ENCODE measurements around a stretch of chr6.

GRCh38 chr6:13014563-13015602 is 298.3 kb downstream of the PHACTR1 start:
- PRO-cap = no peak

DNA sequence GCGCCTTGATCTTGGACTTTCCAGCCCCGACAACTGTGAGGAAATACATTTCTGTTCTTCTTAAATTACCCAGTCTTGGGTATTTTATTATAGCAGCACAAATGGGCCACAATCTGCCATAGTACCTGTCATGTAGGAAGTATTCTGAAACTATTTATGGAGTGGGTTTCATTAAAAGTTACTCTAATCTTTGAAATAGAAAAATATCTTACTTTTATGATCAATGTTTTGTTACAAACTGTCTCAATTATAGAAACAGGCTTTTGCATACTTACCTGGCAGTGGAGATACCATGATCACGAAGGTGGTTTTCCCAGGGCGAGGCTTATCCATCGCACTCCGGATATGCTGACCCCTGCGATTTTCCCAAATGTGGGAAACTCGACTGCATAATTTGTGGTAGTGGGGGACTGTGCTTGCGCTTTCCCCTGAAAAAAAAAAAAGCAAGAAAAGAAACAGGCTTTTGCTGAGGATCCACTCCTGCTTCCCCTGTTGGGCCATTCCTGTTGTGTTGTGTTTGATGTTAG is 114.5 kb downstream of the TBC1D7 start:
- PRO-cap = unidirectional peak, plus-strand start at position 268 of the sequence

DNA sequence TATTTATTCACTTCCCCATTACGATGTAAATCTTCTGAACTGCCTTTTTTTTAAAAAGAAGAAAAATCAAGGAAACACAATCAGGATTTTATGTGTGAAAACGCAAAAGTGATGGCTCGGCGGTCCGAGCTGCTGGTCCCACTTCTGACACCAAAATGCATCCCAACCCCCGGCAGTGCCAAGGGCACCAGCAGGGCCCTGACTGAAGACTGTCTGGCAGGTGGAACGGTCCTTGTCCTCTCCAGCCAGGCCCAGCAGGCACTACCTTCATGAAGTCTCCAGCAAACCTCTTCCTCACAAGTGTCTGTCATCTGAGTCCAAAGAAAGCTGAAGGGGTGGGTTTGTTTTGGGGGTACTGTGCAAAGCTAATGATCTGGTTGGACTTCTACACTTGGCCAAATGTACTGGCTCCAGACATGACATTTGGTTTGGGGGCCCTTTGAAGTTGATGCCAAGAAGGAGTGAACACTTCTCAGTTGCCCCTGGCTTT is 41.1 kb downstream of the TBC1D7 start:
- PRO-cap = no peak

GRCh38 chr6:13354122-13355022 is 26.0 kb upstream of the TBC1D7 start:
- PRO-cap = no peak

- PRO-cap = no peak
Measured at GRCh38 chr6:13363233-13363895, 35.0 kb upstream of the TBC1D7 start.

- PRO-cap = no peak
Measured at GRCh38 chr6:13435232-13435883, 52.0 kb downstream of the GFOD1 start.

DNA sequence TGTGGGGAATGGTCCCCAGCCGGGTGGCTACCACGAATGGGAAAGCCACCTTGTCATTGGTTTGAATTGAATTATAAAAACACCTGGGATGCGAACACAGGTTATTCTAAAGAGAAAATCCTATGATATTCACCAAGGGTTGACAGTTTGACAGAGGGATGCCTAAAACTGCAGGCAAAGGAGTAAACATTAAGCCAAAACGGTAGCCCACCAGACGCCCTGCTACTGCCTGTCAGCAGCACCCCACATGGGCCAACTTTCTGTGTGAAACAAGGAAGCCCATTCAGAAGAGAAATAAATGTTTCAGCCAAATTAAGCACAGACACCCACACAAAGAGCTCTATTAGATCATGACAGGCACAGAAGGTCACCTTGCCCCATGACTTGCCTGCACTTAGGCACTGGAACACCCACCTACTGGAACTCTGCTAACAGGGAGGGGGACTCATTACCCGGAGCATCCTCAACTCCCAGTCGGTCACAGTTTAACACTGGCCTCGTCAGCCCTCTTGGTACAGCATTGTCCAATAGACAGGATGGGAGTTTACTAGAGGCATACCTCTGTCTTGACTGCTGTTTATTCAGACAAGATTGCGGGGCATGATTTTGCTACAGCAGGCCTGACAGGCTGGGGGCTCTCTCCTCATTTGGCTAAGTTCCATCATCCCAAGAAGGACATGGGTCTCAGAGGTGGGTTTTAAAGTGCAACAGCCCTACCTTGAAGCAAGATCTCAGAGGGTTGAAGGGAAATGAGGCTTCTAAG is 31.8 kb downstream of the GFOD1 start:
- PRO-cap = no peak

GRCh38 chr6:13458934-13459340 is 28.5 kb downstream of the GFOD1 start:
- PRO-cap = no peak

DNA sequence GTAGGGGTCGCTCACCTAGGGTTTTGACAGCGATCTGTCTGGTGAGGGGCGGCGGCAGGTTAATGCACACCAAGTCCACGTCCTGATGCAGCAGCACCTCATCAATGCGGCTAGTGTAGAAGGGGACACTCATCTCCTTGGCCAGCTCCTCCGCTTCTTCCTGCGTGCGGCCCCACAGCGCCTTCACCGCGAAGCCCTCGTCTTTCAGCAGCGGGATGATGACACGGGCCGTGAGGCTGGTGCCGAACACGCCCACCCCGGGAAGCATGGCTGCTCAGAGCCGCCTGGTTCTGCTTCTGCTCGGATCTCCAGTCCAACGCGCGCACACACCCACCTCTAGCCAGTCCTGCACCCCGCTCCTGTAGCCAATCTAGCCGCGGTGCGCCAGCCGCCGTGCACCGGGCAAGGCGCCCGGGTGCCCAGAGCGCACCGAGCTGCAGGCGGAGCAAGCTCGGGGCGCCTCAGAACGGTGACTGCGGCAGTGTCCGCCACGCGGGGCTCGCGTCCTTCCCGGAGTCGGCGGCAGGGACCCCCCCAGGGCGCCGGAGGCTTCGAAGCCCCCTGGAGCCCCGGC is 690 bp downstream of the GFOD1 start:
- PRO-cap = no peak

- PRO-cap = no peak
Measured at GRCh38 chr6:13511839-13512737, 24.7 kb upstream of the GFOD1 start.

DNA sequence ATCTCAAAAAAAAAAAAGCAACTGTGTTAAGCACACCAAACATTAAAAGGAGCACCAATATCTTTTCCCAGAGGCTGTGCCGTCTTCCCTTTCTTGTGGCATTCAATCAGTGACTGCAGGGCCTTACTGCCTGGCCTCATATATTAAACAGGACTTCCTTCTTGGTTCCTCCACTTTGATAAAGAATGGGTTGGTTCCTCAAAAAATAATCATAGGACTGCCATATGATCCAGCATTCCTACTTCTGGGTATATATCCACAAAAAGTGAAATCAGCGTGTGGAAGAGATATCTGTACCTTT is 40.2 kb upstream of the GFOD1 start:
- PRO-cap = no peak

- PRO-cap = no peak
Measured at GRCh38 chr6:13613692-13614079, 1.4 kb upstream of the NOL7 start.

DNA sequence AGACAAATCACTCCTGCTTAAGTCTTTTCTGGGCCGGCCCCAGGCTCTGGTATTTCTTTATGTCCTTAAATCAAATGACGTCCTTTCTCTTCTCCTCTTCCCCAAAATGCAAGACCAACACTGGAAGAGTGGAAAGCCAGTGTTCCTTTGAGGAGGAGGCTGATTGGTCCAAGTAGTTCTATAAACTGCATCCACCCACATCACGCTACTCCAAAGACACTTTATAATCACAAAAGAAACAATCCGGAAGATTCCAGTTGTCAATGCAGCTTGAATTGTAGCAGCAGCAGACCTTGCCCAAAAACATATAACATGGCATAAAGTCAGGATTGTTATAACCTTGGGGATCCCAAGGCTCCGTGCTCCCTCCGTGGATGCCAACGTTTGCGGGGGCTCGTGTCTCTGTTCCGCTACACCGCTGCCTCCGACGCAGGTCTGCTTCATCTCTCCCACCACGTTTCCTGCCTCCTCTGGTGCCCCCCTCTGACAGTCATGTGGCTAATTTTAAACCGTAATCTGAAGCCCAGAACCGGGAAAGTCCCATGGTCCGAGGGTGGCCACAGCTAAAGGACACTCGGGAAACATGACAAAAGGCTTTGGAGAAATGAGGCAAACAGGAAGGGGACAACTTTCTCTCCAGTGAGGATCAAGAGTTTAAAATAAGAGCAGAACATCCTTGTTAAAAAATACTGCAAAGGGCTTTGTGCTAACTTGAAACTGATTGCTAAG is 47.0 kb downstream of the MCUR1 start:
- PRO-cap = no peak

DNA sequence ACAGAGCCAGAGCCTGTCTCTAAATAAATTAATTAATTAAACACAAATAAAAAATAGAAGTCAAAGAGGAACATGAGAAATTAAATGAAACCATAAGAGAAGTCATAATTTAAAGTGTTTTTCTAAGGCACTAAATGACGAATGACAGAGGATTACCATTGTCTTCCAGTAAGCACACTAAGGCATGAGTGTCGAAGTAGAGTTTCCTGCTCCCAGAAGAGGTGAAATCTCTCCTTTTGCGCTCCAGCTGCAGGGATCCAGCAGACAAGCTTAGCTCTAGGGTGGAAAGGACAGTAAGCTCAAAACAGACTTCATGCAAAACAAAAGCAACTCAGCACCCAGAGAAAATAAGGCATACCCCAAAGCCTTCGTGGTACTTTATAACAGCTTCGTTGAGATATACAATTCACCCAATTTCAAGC is 7.6 kb downstream of the MCUR1 start:
- PRO-cap = no peak

GRCh38 chr6:13873584-13874351 is 51.0 kb upstream of the RNF182 start:
- PRO-cap = no peak

DNA sequence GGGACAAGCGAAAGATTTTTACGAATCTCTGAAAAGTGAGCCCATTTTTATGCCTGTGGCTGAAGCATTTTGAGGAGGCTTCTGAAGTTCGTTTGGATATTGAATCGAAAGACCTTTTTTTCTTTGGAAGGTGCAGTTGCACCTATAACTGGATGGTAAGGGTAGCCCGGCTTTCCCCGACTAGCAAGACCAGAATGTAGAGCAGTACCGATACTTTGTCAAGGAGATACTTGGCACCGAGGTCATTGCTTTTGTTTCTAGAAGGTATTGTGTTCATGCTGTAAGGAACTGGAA is 637 bp downstream of the RNF182 start:
- PRO-cap = no peak

DNA sequence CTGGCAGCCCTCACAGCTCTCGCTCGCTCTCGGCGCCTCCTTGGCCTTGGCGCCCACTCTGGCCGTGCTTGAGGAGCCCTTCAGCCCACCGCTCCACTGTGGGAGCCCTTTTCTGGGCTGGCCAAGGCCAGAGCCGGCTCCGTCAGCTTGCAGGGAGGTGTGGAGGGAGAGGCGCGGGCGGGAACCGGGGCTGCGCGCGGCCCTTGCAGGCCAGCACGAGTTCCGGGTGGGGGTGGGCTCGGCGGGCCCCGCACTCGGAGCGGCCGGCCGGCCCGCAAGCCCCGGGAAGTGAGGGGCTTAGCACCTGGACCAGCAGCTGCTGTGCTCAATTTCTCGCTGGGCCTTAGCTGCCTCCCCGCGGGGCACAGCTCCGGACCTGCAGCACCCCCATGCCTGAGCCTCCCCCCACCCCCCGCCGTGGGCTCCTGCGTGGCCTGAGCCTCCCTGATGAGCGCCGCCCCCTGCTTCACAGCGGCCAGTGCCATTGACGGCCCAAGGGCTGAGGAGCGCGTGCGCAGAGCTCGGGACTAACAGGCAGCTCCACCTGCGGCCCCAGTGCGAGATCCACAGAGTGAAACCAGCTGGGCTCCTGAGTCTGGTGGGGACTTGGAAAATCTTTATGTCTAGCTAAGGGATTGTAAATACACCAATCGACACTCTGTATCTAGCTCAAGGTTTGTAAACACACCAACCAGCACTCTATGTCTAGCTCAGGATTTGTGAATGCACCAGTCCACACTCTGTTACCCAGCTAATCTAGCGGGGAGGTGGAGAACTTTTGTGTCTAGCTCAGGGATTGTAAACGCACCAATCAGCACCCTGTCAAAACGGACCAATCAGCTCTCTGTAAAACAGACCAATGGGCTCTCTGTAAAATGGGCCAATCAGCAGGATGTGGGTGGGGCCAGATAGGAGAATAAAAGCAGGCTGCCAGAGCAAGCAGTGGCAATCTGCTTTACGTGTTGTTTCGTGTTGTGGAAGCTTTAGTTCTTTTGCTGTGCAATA is 93.4 kb downstream of the RNF182 start:
- PRO-cap = no peak

DNA sequence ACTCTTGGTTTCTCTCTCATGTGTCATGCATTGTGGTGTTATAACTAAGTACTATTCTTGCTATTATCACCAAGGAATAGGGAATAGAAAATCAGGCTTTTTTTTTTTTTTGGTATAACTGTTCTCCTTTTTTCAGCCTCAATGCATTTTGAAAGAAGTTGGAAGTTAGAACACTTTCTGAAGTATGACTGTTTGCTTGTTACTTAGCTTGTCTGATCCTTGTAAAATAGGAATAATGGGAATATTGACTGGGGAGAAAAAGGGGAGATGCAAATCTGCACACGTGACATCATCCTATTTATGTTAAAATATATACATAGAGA is 26.1 kb upstream of the CD83 start:
- PRO-cap = no peak

- PRO-cap = no peak
Measured at GRCh38 chr6:14151020-14151584, 33.5 kb downstream of the CD83 start.

- PRO-cap = no peak
Measured at GRCh38 chr6:14223008-14223387, 105.4 kb downstream of the CD83 start.

Data from mesenteric fat pad (tissue), 1 donor.